Spinal cord (tissue), 3 donors: Measurements from ENCODE around the genes LLGL2 and MYO15B.

DNA sequence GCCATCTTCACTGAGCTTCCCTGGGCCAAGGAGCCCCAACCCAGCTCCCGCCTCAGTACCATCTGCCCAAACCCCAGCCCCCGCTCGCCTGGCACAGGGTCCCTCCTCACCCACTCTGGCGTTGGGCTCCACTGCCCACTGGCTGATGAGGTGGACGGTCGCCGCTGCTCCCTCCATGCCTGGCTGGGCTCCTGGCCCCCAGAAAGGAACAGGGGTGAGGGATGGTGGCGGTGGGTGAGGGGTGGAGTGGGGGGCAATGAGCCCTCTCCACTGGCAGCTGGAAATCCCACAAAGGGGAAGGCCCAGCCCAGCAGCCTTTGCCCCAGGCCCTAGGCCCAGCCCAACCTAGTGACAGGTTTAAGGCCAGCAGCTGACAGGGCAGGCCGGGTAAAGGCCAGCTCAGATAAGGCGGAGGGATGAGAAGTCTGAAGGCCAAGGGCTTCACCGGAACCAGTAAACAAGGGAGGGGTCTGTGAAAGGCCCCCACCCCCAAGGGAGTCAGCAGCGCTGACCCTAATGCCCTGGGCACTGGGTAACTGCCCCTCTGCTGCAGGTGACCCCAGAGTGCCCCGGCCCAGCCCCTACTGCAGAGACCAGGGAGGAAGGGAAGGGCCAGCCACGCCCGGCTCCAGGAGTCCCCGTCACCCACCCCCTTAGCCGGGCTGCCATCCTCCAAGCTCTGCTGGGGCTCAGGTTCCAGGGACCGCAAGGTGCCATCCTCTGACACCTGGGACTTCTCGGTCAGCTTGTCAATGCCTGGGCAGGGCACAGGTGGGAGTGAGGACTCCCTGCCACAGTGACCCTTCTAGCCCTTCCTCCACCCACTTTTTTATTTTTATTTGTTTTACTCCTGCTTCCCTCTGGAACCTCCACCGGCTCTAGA is 17.4 kb downstream of the OTOP3 start:
- PRO-cap, result no peak
- RAMPAGE, long total RNA, result no peak

DNA sequence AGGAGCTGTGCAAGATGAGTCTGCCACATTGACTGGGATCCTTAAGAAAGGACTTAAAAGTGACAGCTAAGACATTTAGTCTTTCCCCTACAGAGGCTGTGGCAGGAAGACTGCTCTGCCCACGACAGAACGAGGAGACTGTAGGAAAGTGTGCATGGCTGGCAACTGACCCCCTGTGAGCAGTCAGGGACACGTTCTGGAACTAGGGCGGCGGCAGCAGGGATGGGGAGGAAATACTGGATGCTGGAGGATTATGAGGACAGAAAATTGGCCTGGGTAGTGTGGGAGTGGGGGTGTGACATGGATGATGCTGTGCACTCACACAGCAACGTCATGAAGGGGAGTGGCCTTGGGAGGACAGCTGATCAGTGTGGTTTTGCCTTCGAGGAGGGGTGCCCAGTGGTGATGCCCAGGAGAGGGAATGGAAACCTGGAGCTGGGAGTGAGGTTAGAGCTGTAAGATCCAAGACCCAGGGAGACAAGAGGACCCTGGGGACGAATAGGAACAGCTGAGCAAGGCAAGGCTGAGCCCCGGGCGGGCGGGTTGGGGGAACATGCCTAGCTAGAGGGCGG is 14.5 kb downstream of the ATP5PD start:
- PRO-cap, result no peak
- RAMPAGE, long total RNA, result no peak

DNA sequence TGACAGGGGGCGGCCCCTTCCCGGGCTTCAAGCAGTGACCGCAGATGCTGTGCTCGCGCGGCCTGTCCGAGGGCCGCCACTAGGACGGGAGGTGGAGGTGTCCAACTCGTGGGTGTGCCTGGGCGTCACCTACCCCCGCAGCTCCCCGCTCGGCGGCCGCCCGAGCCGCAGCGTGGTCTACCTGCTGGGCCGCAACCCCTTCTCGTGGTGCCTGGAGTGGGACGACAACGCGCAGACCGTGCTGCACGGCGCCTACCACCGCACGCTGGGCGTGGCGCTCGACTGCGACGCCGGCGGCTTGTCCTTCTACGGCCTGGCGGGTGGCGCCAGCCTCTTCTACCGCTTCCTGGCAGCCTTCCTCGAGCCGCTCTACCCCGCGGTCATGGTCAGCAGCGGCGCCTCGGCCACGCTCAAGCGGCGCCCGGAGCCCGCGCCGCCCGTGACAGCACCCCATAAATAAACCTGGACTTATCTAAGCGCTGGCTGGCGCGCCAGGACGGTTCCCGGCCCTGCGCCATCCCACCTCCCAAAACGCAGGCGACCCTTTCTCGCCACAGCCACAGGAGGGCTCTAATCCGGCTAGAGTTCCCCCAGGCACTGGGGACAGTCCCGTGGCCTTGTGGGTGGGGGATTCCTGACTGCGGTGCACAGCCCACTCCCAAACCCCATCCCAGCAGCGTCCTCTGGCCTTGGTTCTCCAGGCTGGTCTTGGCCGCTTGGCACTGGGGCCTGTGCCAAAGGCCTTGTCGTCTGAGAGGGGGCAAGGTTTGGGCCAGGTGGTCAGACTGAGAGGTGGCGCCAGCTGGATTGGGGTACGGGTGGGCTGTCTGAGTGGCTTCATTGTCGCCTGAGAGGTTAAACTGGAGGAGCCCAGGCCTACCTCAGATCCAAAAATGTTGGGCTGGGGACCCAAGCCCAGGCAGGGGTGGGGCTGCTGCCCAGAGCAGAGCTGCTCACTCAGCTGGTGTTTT is 10.2 kb upstream of the SLC16A5 start:
- PRO-cap, result no peak
- RAMPAGE, long total RNA, result no peak

DNA sequence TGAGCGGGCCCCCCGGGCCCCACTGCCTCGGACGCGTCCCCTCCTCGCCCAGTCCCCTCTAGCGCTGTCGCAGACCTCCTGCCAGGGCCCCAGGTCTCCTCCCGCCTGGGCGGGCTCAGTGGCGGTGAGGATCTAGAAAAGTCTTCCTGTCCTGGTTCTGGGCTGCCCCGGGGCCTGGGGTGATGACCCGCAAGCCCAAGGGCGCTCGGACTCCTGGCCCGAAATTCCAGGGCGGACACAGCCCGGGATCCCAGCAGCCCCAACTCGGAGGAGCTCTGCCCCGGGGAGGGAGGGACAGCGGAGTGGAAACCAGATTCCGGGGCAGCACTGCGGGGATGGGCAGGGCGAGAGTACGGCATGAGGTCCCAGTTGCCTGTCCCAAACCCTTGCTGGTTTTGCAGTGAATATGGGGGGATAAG is 301 bp downstream of the SLC16A5 start:
- PRO-cap, result no peak
- RAMPAGE, long total RNA, result no peak

DNA sequence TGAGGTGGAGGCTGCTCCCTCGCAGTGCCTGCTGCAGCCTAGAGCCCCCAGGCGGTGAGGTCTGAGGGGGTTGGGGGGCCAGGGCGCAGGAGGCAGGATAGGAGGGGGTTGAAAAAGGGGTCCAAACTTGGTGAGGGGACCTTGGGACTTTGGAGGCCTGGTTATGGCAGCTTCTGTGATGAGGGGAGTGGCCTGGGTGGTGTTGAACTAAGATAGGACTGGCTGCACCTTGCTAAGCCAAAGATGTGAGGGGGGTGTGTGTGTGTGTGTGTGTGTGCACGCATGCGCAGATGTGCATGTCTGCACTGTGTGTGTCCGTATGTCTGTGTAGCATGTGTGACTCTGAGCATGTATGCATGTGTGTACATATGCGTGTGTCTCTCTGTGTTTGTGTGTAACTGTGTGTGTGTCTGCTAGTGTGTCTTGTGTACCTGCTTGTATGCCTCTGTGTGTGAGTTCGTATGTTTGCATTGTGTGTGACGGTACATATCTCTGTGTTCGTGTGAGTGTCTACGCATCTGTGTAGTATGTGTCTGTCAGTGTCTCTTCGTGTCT is 4.1 kb downstream of the SLC16A5 start:
- PRO-cap, result no peak
- RAMPAGE, long total RNA, result no peak

DNA sequence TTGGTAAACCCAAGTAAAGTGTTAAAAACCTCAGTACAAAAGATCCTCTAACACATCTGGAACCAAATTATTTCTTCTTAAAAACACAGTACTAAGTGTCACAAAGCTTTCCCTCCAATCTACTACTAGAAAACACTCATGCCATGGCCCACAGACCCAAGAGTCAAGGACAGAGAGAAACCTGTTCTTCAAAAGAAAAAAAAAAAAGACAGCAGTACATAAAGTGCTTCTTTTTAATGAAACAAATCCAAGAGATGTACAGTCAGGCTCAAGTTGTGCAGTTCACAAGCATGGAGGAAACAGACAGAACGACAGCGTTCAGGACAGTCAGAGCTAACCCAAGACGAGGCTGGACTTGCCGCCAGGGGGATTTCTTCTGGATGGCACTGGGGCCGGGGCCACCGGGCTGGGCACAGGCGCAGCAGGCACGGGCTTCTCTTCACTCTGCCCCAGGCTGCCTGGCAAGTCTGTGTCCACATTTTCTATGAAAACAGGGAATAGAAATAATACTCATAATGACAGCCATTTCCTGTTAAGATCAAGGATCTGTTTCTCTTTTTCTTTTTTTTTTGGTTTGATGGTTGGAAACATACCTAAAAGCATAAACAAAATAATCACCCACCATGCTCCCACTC is 4.3 kb upstream of the NT5C start:
- PRO-cap, result no peak
- RAMPAGE, long total RNA, result no peak

GRCh38 chr17:75145088-75145581 is 9.2 kb downstream of the JPT1 start:
- PRO-cap, result no peak
- RAMPAGE, long total RNA, result no peak

DNA sequence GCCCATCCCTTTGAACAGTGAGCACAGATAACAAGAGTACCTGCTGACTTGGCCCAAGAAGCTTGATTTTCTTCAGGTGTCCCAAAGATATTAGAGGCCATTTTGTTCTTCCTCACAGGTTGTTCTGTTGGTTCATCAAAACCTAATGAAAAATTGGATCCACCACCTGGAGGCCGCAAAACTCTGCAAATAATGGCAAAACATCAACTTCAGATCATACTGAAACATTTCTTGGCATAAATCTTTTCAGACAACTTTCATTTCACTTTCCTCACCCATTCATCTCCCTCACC is 5.9 kb downstream of the JPT1 start:
- PRO-cap, result no peak
- RAMPAGE, long total RNA, result no peak

GRCh38 chr17:75181627-75182782 is 754 bp downstream of the SUMO2 start:
- PRO-cap, result no peak
- RAMPAGE, long total RNA, result no peak

DNA sequence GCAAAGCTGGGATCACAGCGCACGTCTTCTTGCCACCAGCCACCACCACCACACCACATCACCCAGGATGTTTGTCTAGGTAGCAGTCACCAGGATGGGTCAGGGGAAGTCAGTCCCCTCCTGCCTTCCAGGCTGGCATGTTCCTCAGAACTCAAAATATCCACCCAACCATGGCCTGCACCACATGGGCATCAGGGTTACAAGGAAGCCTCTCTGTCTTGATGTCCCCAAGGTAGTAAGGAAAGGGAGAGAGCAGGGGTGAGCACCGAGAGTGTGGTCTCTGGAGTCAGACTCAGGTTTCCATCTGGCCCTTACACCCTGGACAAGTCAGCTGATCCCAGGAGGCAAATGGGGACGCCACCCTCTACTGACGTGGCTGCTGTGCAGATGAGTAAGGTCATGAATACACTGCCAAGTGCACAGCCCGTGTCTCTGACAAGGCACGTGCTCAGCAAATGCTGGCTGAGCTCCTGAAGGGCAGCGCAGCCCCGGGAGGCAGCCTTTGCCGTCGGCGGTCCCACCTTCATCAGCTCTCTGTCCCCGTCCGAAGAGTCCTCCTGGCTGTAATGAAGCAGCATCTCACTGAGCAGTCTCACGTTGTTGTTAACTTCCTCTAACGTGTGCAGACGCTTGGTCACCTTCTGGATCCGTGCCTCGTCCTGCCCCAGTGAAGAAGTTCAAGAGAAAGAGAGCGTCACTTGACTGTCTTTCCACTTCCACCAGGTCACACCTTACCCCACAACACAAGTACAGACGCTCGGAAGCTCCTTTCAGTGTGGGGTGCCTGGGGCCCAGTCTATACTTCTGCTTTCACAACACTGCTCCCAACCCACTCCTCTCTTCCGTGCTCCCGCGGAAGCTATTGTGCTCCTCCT is 19.4 kb downstream of the GGA3 start:
- PRO-cap, result no peak
- RAMPAGE, long total RNA, result no peak

DNA sequence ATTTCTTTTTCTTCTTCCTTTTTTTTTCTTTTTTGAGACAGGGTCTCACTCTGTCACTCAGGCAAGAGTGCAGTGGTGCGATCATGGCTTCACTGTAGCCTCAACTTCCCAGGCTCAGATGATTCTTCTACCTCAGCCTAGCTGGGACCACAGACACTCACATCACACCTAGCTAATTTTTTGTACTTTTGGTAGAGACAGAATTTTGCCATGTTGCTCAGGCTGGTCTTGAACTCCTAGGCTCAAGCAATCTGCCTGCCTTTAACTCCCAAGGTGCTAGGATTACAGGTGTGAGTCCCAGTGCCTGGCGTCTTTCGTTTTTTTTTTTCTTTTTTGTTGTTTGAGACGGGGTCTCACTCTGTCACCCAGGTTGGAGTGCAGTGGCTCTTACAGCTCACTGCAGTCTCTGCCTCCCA is 9.6 kb downstream of the GGA3 start:
- PRO-cap, result no peak
- RAMPAGE, long total RNA, result no peak

DNA sequence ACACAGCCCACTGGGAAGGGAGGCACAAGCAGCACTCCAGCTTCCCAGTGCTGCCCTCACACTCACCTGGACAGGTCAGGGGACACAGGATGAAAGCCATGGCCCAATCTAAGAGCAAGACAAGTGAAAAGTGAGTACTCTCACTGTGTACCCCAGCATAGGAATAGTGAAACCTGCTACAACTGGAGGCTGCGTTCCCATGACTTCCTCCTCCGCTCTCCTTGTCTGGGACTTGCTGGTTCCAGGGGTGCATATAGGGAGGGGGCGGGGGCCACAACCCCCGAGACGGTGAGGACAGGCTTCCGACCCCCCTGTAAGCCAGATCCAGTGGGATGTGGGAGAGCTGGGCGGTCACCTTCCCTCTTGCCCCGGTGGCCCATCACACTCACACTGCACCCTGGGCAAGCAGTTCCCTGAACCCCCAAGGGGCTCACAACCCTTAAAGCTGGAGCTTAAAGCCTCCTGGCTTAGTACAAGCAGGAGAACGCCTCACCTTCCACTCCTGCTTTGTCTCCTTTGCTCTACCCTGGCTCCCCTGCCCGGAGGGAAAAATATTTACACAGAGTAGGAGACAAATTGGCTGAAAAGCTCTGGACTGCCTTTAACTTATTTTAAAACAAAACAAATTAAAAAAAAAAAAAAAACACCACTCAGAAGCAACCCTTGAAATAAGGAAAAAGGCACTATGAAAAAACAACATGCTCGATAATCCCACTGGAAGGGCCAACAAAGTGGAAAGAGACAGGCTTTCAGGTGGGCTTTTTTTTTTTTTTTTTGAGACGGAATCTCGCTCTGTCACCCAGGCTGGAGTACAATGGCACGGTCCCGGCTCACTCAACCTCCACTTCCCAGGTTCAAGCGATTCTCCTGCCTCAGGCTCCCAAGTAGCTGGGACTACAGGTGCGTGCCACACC is 29.7 kb upstream of the SLC25A19 start:
- PRO-cap, result no peak
- RAMPAGE, long total RNA, result no peak

- PRO-cap, result no peak
- RAMPAGE, long total RNA, result no peak
These were observed 53.4 kb downstream of the GRB2 start for GRCh38 chr17:75351765-75352727.

GRCh38 chr17:75371924-75372980 is 33.2 kb downstream of the GRB2 start:
- PRO-cap, result no peak
- RAMPAGE, long total RNA, result no peak

GRCh38 chr17:75430372-75430912 is 25.0 kb upstream of the GRB2 start:
- PRO-cap, result no peak
- RAMPAGE, long total RNA, result no peak

GRCh38 chr17:75498582-75499441 is 16.5 kb downstream of the CASKIN2 start:
- PRO-cap, result no peak
- RAMPAGE, long total RNA, result no peak

DNA sequence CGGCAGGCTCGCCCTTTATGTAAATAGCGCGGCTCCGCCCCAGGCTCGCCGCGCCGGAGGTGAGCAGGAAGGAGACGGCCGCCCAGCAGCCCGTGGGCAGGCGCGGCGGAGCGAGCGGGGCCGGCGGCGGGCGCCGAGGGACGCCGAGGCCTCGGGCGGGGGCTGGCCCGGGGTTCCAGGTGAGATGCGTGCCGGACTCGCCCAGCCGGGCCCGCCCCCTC is at the start of gene LLGL2:
Gene LLGL2 (plus strand): TSS at position 51 of the 221 bp plus-strand sequence.
- PRO-cap, result no peak
- RAMPAGE, long total RNA, result no peak

GRCh38 chr17:75565024-75565565 is 22.5 kb upstream of the MYO15B start:
- PRO-cap, result no peak
- RAMPAGE, long total RNA, result no peak

DNA sequence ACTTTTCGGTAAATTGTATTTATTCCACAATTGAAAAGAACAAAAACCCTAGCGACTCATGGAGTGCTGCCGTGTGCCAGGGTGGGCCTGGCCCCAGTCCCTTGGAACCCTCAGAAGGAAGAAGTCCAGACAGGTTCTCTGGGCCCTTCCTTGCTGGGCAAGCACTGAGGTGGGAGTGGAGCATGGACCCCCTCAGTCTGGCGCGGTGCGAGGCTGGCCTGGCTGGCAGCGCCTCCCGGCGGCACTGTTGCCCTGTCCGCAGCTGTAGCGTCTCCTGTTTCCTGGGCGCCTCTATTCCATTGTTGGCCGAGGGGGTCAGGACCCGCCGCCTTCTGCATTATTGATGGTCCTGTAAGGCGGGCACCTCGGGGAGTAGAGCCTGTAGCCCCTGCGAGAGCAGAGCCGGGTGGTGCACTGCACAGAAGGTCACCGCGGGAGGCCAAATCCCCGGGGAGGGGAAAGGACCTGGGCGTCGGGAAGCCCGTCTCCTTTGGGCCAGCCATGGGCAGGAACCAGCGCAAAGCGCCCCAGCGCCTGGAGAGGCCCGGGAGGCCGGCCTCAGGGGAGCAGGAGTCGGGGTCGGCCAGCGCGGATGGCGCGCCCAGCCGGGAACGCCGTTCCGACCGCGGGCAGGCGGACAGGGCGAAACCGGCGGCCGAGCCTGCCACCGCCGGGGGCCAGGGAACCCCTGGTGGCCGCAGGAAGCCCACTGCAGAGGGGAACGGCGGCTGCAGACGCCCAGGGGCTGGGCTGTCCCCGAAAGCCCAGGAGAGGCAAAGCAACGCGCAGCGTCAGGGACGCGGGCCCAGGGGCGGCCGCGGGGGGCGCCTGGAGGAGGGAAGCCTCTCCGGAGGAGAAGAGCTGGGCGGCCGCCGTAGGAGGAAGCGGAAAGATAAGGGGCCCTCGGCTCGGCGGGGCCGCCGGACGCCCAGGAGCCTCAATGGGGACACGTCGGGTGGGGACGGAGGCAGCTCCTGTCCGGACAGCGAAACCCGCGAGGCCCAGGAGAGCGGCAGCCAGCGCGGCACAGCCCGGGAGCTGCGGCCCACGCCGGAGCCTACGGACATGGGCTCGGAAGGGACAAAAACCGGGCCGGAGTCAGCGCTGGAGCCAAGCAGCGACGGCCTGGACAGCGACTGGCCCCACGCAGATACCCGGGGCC is at the start of gene MYO15B:
Gene MYO15B (plus strand): TSS at position 244 of the 1,162 bp plus-strand sequence.
- PRO-cap, result no peak
- RAMPAGE, long total RNA, result no peak

DNA sequence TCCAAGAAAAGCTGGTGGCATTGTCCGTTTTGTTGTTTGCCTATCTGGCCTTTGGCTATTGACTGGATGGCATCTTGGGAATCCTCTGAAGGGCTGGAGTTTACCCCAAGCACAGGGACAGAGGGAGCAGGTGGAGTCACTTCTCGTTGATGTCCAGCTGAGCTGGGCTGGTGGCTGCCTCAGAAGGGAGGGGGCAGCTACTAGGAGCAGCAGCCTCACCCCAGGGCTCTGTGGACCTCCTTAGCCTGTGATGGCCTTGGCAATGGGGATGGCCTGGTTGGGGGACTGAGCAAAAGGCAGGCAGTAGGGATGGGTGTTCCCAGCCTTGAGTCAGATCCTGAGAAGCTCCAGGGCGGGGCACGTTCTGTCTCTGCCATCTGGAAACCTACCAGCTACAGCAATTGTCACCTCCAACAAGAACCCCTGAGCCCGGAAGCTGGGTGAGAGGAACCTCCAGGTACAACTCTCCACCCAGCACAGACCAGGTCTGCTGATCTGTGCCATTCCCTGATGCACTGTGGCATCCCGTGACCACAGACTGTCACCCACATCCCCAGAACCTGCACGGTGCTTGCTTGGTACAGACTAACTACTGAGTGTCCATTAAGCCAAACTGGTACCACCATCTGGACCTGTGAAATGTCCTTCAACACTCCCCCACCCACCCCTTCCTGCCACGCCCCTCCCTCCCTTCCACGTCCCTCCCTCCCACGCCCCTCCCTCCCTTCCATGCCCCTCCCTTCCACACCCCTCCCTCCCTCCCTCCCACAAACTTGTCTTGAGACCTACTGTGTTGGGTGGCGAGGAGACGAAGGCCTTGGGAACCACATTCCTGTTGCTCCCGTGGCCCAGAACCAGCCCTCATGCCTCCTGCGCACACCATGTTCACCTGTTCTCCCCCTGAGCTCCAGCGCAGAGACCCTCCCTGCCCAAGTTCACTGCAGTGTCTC is 16.5 kb downstream of the MYO15B start:
- PRO-cap, result no peak
- RAMPAGE, long total RNA, result no peak